Astrocyte (in vitro differentiated cells and primary cell): ENCODE measurements around a stretch of chr17.

- PRO-cap, result no peak
- RRBS, 2 experiments, result no CpG with 5 or more reads among the region's 8 CpGs
Measured at GRCh38 chr17:68514683-68515246, 2.5 kb downstream of the PRKAR1A start.

GRCh38 chr17:68541266-68542407 lies 29.4 kb downstream of the PRKAR1A start:
- PRO-cap, result no peak
- RRBS, 2 experiments, result no CpG with 5 or more reads among the region's 16 CpGs

GRCh38 chr17:68599572-68599805 lies 1.7 kb downstream of the FAM20A start:
- PRO-cap, result no peak
- RRBS, 2 experiments, result no CpG with 5 or more reads among the region's 5 CpGs

DNA sequence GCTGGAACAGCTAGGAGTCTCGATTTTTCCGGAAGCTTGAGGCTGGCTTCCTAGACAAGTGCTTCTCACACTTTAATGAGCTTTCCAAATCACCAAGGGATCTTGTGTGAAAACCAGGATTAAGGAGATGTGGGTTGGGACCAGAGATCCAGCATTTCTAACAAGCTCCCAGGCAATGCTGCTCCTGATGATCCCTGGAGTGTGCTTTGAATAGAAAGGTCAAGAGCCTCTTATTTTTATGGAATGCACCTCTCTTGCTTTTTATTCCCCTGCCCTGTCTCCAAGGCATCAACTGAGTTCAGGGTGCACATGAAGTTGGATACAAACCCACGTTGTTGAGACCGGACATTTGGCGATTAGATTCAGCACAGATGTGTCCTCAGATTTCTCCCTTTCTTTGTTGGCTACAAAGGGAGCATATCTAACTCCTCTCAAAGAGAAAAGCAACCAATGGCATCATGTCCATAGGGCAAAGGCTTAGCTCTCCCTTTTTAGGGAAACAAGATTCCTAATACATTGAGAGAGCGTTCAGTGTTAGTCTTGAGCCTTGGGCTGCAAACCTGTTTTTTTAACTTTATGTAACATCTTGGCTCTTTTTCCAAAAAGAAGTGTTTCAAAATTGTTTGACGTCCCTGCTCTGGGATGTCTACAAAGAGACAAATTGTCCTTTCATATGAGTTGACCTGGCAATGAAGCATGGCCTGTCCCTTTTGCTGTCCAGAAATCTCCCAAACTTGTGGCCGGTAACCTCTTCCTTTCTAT lies 40.6 kb upstream of the FAM20A start:
- PRO-cap, result no peak
- RRBS, 2 experiments, result no CpG with 5 or more reads among the region's 8 CpGs

GRCh38 chr17:68822137-68822944 lies 132.9 kb downstream of the ABCA8 start:
- PRO-cap, result no peak
- RRBS, 2 experiments, result no CpG with 5 or more reads among the region's 3 CpGs

- PRO-cap, result no peak
- RRBS, 2 experiments, result no CpG with 5 or more reads among the region's 2 CpGs
Measured at GRCh38 chr17:68824002-68824460, 131.2 kb downstream of the ABCA8 start.

DNA sequence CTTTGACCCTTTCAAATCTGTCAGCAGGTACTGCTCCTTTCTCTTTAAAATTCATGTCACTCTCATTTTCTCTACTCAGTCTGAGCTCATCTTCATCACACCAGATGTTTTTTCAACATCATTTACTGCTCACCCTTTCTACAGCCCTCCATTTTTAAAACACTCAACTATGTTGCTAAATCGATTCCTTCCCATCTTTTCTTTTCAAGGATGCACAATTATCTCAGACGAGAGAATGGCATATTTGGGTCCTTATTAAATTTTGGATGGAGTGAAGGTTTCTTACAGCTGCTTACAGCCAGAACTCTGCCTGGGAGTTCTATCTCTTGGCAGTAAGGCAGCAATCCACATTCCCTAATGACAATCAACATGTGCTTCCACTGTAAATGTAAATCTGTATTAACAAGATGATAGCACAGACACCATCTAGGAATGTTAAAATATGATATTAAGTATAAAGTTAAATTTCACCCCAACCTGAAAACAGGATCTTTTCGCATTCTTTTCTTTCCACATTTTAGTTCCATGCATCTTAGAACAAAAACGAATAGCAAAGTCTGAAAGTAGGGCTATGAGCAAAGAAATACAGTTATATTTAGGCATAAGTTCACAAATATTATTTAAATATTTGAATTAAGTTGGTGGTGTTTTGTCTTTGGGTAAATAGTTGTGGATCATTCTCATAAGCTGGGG lies 27.1 kb upstream of the ABCA9 start:
- PRO-cap, result no peak
- RRBS, 2 experiments, result no CpG with 5 or more reads among the region's 4 CpGs

DNA sequence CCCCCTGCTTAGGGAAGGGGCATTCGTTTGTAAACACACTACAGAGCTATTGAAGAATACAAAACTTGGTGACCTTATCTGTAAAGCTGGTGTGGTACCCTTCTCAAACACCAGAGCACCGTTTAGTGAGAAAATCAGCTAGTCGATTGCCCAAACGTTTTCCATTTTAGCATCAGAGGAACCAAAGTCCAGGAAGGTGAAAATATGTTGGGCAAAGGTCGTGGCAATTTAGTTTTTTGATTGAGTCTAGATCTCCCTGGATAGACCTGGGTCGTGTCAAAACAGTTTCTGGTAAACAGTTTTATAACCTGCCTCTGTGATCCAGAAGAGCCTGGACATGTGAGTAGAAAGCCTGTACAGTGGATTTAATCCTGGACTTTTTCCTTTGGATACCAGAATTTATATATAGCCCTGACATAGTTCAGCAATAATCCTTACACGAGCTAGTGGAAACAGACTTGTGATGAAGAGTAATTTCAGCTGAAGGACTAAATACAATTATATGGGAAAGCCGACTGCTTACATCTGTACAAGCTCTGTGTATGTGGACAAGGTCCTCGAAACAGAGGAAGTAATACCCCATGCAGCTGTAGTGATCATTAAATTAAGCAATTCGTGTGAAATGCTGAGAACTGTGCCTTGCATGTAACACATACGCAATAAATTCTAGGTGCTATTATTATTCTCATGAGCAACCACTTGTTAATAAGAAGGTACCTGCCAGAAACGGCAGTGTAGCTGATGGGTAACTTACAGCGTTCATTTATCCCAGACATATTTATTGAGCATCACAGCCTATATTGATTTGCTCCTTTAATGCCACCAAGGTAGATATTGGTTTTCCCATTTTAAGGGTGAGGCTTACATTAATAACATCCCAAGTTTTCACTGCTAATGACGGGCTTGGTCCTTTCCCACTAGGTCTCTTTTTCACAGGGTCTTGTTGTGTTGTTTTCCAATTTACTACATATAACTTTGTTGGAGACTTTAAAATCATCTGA lies 72.6 kb downstream of the MAP2K6 start:
- PRO-cap, result no peak
- RRBS, 2 experiments, result no CpG with 5 or more reads among the region's 14 CpGs

DNA sequence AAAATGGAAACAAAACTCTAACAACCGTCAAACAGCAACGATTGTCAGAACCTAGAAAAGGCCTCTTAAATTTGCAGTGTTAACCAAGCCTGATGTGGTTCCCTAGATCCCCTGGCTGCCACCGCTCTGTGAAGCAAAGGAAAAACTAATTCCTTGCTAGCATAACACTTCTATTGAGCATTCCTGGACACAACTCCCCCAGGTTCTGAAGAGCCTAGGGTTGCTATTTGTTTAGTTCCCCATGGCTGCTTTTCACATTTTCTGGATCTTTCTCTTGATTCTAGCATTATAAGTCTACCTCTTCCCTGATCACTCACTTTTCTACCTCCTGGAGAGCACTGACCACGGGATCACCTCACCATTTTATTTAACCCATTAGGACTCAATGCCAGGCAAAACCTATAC lies 791 bp upstream of the KCNJ16 start:
- PRO-cap, result no peak
- RRBS, 2 experiments, result no CpG with 5 or more reads among the region's 4 CpGs

GRCh38 chr17:70137286-70137765 lies 32.0 kb upstream of the KCNJ2 start:
- PRO-cap, result no peak
- RRBS, 2 experiments, result no CpG with 5 or more reads among the region's 5 CpGs

- PRO-cap, result no peak
- RRBS, 2 experiments, result 2% methylated on average over 16 of the region's 40 CpGs
Measured at GRCh38 chr17:72123913-72124525, 3.2 kb downstream of the SOX9 start.

GRCh38 chr17:72151422-72152018 lies 30.7 kb downstream of the SOX9 start:
- PRO-cap, result no peak
- RRBS, 2 experiments, result no CpG with 5 or more reads among the region's 11 CpGs

DNA sequence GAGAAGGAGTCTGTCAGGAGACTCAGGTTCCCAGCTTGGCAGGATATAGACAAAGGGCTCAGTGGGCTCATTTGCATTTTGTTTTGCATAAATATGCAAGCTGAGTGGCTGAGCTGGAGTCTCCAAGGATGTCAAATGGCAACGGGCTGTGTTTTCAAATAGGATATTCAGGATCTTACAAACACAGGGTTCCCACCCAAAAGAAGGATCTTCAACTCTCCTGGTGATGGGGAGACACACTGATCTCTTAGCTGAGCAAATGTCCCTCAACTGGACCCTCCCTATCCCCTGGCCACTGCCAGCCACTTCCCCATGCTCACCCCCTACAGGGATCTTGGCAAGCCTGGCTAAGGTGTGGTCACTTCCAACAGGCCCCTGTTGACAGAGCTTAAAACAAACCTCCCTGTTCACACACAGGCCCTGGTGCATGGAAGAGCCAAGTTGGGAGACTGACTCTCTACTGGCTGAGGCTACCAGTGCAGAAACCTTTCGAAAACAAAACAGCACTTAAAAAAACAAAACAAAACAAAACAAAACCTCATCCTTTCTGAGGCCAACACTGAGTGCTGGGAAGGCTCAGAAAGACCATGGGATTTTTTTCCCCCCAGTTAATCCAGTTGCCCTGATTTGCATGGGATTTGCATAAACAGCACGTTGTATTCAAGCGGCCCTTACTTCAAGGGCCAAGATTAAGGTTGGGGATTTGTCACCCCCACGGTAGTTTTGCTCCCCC lies 61.7 kb downstream of the SOX9 start:
- PRO-cap, result no peak
- RRBS, 2 experiments, result no CpG with 5 or more reads among the region's 5 CpGs

DNA sequence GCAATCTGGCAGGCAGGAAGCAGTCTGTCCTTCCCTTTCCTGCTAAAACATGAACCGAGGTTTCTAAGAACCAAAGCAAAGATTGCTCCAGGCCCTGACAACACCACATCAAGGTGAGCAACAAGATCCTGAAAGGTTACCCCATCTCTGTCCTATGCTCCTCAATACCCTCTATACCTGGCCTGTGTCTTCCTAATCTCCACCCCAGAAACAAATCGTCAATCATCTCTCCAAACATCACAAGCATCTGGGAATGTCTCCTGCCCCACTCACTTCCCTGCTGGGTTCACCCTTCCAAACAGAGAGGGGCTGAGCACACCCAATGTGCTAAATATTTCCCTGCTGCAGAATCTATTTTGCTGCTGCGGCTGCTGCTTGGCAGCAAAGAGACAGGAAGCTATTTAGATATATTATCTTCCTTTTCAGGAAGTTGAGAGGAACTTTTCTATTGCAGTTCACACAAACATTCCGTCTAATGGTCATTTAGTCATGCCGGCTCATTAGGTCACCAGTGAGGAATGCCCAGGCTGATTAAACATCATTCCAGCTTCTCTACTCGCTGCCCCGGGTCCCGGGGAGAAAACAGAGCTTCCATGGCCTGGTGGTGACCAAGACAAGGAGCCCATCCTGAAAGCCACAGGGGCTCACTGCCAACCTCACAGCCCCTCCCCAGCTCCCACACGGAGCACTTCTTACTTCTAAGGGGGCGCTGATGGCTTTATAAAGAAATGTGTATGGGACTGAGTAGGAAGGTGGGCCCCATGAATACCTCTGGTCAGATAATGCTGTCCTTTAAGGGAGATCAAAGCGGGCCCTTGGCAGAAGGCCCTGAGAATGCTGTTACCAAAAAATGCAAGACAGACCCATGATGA lies 218.1 kb downstream of the SOX9 start:
- PRO-cap, result no peak
- RRBS, 2 experiments, result 1 to 7% methylated on average over 3 of the region's 11 CpGs

DNA sequence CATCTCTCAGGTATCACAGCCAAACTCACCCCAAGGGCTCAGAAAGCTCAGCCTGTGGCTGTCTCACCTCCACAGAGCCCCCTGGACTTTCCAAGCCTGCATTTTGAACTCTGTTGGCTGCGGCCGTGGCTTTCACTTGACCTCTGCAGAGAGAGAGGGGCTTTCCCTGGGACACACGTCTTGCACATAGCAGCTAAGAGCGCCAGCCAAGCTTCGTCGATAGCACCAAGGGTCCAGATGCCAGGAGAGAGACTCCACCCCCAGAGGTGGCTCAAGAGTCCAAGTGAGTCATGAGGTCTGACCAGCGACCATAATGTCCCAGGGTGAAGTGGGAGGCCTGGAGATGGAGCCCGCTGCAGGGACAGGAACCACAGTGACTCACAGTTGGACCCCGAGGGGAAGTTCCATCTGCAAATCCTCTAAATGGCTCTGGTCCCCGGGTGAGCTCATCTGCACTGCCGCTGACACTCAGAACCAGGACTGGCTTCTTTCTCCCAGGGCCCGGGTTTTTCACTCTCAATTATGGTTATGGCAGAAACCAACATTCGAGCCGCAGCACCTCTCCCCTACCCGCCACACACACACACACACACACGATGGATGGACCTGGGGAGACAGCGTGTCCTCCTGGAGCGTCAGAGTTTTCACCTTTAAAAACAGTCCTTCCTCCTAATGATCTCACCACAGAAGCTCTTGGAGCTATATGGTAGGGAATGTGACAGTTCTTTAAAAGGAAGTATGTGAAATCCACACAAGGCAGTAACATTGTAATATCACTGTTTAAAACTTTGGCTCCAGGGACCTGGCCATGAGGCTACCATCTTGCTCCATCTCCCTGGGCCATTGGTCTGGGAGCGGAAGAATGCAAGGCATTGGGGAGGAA lies 302.1 kb downstream of the SOX9 start:
- PRO-cap, result no peak
- RRBS, 2 experiments, result 4 to 14% methylated on average over 3 of the region's 19 CpGs

GRCh38 chr17:72515366-72515799 lies 394.6 kb downstream of the SOX9 start:
- PRO-cap, result no peak
- RRBS, 2 experiments, result no CpG with 5 or more reads among the region's 8 CpGs

DNA sequence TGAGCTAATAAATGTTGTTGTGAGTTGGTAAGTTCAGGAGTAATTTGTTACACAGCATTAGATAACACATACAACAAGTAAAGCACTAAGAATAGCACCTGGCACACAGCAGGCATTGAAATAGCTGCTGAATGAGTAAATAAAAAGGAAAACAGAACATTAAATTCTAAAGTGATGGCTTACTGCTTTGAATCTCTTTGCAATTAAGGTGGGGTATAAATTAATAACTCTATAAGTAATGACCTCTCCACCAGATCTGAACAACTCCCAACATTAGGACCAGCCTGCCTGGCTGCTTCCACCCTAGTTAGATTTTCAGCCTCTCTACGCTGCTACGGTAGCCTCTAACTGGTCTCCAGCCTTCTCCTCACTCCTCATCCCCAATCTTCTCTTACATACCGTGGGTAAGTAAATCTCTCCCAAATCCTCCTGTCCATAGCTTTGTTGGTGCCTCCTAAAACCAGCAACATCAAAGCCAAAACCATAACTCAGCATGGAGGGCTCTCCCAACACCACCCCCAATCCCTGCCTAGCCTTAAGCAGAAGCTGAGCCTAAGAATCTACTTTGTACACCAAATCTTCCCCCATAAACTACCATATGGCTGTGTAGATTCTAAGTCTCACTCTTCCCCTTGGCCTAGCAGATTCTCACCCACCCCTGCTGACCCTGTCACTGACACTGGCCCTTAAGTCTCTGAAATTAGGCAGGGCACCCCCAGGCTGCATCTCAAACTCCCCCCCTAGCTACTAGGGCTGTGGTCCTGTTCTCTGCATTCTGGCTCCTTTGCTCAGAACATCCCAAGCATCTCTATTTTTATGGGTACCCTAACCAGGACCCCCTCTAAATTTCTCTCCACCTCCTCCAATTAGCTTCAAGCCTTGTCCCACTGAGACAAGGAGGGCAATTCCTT lies 429.0 kb downstream of the SOX9 start:
- PRO-cap, result no peak
- RRBS, 2 experiments, result no CpG with 5 or more reads among the region's 3 CpGs

GRCh38 chr17:72558015-72558908 lies 437.4 kb downstream of the SOX9 start:
- PRO-cap, result no peak
- RRBS, 2 experiments, result no CpG with 5 or more reads among the region's 8 CpGs

DNA sequence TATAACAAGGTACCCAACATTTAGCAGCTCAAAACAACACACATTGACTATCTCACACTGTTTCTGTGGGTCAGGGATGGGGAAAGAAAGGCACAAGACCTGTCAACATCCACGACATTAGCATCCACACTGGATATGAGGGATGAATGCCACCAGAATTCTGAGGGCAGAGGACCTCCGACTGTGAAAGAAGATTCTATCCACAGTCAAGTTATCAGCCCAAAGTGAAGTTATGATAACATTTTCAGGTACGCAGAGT lies 297.8 kb downstream of the SLC39A11 start:
- PRO-cap, result no peak
- RRBS, 2 experiments, result no CpG with 5 or more reads among the region's 3 CpGs

DNA sequence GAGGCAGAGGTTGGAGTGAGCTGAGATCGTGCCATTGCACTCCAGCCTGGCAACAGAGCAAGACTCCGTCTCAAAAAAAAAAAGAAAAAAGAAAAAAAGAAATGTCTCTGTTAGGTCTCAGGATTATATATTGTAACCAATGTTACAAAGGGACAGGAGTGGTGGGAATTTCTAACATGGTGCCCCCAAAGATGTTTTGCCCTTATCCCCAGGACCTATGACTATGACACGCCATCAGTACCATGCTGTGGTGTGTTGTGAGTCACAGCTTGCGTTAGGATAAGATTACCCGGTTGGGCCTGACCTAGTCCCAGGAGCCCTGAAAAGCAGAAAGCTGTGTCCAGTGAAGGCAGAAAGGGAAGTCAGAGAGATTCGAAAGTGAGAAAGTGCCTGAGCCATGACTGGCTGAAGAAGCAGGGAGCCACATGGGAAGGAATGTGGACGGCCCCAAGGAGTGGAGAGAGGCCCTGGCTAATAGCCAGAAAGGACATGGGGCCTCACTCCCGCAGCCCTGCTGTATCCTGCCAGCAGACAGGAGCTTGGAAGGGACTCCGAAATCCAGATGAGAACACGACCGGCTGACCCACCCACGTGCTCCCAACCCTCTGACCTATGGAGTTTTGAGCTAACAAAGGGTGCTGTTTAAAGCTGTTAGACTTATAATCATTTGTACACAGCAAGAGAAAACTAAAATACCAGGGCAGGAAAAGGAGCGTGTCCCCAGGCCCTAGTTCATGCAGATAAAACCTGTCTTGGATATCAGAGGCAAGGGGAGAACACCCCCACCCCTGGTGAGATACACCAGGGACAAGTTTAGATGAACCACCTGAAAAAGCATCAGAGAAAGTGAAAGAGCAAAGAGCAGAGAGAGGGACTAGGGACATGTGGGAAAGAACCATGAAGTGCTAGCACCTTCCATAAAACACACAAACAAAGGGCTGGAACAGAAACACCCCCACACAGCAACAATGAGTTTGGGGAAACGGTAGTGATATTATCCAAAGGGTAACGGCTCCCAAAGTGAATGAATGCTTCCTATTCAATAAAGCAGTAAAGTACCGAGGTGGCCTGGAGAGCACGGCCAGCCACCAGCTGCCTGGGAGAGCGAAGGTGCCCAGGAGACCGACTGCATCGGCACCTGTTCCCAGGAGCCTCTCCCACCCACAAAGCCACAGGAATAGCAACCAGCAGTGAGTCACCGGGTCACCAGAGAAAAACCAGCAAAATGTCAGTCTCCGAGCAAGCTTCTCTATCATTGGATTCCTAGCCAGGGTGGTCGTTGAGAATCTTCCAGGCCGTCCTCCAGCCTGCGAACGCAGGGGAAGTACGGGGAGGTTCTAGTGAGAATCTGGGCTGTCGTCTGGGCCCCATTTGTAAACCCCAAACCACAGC lies 115.2 kb downstream of the SLC39A11 start:
- PRO-cap, result unidirectional peak, plus-strand start at position 352 of the sequence
- RRBS, 2 experiments, result no CpG with 5 or more reads among the region's 28 CpGs